SJCRH30 (cell line): ENCODE measurements around a stretch of chr1.

DNA sequence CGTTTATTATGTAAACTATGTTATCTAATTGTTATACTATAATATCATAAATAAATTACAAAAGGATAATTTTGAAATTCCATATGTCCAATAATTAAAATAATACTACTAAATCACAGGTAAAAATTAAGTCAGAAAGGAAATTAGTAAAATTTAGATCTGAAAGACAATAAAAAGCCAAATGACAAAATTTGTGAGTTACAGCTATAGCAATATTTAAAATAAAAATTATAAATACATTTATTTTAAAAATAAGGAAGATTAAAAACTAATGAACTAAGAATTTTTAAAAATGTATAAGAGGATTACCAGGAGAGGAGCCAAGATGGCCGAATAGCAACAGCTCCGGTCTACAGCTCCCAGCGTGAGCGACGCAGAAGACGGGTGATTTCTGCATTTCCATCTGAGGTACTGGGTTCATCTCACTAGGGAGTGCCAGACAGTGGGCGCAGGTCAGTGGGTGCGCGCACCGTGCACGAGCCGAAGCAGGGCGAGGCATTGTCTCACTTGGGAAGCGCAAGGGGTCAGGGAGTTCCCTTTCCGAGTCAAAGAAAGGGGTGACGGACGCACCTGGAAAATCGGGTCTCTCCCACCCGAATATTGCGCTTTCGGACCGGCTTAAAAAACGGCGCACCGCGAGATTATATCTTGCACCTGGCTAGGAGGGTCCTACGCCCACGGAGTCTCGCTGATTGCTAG, 442.5 kb upstream of the NFIA start:
- RAMPAGE, long total RNA: no peak

DNA sequence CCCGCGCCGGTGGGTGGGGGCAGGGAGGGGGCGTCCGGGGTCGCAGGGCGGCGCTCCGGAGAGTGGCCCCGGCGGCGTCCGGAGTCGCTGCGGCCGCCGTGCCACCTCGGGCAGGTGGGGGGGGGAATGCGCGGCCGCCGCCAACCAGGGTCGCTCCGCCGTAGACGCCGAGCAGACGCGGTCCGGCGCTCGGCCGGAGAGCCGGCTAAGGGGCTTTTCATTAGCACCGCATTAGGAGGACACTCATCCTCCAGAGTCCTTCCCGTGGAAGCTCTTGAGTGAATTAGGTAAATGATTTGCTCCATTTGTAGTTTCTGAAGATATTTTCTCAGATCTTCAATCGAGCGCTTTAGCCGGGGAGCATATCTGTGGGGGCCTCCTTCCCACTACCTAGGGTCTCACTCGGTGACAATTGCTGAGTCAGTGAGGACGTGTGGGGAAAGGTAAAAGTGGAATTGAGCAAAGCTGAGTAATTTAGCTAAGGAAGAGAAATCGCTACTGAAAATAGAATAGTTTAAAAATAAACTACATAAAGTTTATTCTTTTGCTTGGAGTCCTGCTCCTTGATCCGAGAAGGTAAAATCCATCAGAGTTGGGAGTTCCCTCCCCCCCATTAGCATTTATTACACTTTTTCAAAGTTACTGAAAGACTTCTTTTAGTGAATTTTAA, 31.3 kb upstream of the NFIA start:
- RAMPAGE, long total RNA: no peak

DNA sequence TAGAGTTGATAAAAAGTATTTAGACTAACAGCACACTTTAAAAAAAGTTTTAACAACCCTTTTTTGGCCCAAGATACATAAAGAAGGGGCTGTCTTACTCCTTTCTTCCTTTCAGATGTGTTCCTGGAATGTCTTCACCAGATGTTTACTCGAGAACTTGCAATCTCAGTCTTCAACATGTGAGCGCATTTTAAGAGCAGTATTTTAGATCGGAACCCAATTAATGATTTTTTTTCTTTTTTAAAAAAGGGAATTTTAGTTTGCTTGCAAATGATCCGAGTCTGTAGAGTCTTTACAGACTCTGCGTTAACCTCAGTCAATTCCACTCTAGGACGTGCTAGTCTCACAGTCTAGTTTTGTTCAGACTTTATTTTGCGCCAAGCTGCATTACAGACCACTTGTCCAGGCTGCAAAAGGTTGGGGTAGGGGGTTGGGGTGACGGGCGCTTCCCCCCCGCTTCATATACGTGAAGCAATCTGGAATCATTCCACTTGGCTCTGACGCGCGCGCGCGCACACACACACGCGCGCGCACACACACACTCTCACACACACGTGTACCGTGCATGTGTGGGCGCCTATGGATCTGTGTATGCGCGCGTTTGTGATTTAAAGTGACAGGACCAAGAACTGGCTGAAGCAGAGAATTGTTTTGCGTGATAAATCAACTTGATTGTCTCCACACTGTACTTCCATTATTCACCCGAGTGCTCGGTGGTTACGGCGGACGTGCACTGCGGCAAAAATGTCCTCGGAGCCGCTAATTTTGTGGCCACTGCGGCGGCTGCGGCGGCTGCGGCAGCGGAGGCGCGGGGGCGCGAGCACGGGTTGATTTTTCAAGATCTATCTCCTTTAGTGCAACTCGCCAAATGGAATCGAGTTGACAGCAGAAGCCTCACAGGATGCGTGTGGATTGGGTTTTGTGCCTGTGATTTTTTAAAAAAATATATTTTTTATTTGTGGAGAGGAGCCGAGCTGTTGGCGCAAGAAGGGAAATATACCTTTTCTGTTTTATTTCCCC, 25.5 kb upstream of the NFIA start:
- RAMPAGE, long total RNA: no peak

- RAMPAGE, long total RNA: no peak
Observed at GRCh38 chr1:61079685-61080524, 2.5 kb upstream of the NFIA start.

DNA sequence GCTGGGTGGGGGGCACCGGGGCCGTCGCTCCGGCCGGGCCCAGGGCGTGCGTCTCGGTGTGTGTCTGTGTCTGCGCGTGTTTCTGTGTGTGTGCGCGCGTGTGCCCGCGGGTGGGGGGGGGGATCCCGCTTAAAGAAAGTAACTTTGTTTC, 392 bp downstream of the NFIA start:
- RAMPAGE, long total RNA: no peak

DNA sequence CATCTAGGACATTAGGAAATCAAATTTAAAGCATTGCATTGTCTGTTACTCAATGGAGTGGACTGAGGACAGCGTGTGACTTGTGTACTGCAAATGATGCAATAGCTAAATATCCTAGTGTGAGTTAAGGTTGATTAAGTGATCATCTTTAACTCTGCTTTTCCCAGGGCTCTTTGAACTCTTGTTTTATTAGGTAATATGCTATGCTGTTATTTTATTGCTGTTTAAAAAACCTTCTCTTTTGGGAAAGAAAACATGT, 38.6 kb downstream of the NFIA start:
- RAMPAGE, long total RNA: no peak

GRCh38 chr1:61184523-61184899, 102.2 kb downstream of the NFIA start:
- RAMPAGE, long total RNA: no peak

GRCh38 chr1:61280397-61280928, 198.1 kb downstream of the NFIA start:
- RAMPAGE, long total RNA: no peak

DNA sequence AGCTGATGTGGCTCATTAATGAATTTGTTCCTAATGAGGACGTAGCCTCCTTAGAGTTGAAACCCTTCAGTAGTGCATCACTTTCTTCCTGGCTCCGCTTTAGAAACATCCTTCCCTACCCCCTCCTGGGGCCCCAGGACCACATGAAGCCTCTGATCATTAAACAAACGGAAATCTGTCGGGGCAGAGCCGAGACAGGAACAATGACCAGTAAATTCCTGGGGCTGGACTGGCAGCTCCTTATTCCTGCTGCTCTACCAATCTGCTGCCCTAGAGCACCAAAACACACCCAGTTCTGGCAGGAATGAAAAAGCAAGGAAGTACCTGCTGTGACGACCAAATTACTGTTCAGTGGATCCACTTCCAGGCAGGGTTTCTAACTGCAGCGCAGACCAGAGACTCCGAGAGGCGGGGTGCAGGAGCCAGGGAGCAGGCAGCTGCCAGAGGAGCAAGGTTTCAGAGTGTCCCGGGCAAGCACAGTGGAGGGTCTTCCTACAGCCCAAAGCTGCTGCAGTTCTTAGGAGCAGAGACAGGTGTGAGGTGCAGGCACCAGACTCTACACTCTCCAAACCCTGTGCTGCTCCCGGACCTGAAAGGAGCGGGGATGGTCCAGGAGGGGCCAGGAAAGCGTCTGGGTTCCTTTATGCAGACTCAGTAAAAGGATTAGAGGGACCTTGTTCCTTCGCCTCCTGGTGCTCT, 32.4 kb downstream of the KANK4 start:
- RAMPAGE, long total RNA: no peak

DNA sequence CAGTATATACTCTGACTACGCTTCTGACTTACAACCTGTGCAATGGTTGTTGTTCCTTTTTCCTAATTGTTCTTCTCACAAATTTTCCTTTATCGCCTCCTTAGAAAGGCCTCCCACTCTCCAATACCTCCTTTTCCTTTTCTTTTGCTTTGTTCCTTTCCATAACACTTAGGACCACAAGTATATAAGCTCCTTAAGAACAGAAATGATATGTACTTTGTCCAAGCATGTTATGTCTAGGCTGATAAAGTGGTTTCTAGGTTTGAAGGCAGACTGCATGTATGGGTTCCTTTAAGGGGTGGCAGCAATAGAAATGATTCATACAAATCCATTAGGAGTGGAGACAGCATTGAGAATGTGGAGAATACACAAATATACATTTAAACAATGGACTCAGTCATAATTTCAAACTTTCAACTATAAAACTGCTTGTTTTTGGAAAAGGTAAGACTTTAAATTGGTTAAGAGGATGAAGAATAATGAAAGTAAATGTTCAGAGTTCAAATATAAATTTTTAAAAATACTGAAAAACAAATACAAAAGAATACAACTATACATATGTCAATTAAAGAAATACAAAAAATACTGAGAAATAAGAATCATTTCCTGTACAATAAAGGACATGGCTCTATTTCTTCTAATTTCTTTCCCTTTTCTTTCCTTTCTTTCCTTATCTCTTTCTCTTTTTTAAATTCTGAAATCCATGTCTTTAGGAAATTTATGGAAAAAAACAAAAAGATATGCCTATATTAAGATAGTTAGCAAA, 74.4 kb downstream of the USP1 start:
- RAMPAGE, long total RNA: no peak

DNA sequence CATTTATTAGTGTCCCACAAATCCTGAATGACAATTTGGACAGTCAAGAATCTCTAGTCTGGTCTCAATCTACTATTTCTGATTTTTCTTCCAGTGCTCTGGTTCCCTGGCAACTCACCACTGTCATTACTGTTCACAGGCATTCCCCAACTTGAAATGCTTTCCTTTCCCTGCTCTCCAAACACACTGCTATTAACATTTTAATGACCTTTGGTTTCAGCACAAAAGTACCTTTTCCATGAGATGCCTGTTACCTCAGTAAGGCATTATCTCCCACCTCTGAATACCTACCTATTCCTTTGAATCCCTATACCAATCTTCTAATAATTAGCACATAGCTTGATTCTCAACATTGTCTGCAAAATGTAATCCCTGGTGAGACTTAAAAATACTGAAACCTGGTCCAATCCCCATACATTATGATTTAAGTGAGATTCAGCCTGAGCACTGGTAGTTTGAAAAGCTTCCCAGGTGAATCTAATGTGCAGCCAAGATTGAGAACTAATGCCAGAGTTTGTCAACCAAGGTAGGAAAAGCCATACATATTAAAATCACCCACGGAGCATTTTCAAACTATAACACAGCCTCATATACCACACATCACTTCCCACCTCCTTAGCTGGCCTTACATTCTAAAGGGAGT, 11.7 kb upstream of the ANGPTL3 start:
- RAMPAGE, long total RNA: no peak

DNA sequence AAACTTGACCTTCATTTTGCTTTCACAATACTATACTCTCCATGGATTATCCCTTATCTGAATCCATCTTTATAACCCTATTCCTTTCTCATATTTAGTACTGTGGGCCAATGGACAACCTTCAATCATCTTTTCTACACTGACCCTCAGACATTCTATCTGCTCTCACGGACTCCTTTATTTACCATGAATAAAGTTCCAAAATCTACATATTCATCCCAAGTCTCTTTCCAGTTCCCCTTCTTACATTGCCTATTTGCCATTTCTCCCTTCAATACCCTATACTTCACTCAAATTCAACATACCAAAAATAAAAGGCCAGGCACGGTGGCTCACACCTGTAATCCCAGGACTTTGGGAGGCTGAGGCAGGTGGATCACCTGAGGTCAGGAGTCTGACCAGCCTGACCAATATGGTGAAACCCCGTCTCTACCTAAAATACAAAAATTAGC, 9.3 kb downstream of the ANGPTL3 start:
- RAMPAGE, long total RNA: no peak

- RAMPAGE, long total RNA: no peak
Observed at GRCh38 chr1:62784344-62785131, 606 bp downstream of the ATG4C start.

DNA sequence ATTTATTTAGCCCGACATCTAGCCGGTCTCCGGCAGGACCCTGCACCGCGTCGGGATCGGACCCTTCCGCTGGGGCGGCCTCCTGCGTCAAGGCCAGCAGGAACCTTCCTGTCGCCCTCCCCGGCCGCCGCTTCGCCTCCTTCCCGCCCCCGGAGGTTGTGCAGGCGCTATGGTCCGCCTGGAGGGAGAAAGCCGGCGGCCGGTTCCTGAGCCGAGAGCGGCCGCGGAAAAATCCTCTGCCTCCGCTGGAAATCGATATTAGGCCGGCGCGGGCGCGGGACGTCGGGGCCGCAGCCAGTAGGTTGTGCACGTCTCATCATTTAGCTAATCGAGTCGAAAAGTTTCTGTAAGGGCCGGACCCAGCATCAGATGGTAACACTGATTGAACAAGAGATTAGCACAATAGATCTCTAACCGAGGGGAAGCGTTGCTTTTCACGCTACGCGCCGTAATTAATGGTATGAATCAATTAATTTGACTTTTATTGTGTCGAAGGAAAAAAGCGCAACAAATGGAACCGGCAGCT, 2.7 kb upstream of the FOXD3 start:
- RAMPAGE, long total RNA: no peak

DNA sequence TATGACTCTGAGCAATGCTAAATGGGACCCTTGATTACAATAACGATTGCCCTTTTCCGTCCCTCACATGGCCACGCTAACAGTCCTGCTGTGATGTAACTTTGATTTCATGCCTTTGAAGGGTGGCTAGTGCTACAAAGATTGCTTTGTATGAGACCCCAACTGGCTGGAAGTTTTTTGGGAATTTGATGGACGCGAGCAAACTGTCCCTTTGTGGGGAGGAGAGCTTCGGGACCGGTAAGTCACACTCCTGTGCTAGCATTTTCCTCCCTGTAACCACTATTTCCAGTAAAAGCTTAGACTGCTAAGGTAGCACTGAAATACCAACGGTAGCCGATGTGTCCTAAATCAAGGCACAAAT, 45.3 kb downstream of the PGM1 start:
- RAMPAGE, long total RNA: no peak

DNA sequence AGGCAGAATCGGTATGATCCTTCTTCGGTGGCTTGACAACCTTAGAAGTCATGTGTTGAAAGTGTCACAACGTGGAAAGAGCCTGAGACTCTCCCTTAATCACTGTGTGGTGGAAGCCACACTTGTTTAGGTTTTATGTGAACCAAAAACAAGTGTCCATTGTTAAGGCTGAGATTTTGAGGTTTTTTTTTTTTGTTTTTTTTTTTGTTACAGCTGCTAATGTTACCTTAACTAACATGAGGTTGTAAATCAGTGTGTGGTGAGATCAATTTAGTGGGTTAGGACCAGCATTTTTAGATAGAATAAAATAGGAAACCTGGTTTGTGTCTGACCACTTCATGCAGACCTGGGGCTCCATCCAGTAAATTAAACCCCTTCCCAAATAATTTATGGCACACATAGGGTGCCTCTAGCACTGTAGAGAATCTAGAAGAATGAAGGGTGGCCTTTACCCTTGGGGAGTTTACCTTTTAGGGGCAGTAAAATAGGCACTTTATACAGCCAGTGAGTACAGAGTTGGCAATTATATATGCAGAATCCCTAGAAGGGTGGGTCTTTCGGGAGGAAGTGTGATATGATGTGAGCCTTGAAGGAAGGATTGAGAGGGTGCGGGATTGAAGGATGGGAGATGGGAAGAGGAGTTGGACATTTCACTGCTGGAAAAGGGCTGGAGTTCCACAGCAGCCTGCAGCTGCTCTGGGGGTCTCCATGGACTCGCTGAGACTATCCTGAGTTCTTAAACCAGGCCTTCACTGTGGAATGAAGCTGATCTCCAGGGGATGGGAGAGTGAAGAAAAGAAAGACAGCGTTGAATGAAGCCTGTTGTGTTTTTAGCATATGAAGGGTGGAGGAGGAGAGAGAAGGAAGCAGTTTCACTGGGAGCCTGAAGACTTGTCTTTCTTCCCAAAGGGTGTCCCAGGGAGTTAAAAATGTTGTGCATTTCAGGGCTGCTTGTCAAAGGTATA, 8.8 kb downstream of the ROR1 start:
- RAMPAGE, long total RNA: no peak

GRCh38 chr1:64006622-64007052, 196.8 kb upstream of the UBE2U start:
- RAMPAGE, long total RNA: no peak

- RAMPAGE, long total RNA: no peak
Observed at GRCh38 chr1:64672914-64673499, 71.9 kb upstream of the RAVER2 start.

GRCh38 chr1:64837871-64838171, 92.9 kb downstream of the RAVER2 start:
- RAMPAGE, long total RNA: no peak

DNA sequence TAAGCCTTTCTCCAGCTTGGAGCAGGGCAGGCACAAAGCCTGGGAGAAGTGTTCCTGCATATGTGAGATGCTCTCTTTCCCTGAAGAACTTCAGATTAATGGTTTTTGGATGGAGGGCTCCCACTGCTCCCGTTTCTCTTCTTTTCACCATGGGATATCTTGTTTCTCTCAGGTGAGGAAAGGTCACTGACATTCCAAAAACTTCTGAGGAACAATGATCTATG, 95.8 kb downstream of the JAK1 start:
- RAMPAGE, long total RNA: no peak